Metastatic Lung Carcinoma in the Adrenal Gland (tissue), 1 donor: ENCODE data around the genes MDC1 and VARS2.

- PRO-cap, result no peak
Measured at GRCh38 chr6:30184786-30185041, 21.4 kb downstream of the TRIM15 start.

GRCh38 chr6:30211066-30211682 is 2.0 kb downstream of the TRIM26 start:
- PRO-cap, result no peak

DNA sequence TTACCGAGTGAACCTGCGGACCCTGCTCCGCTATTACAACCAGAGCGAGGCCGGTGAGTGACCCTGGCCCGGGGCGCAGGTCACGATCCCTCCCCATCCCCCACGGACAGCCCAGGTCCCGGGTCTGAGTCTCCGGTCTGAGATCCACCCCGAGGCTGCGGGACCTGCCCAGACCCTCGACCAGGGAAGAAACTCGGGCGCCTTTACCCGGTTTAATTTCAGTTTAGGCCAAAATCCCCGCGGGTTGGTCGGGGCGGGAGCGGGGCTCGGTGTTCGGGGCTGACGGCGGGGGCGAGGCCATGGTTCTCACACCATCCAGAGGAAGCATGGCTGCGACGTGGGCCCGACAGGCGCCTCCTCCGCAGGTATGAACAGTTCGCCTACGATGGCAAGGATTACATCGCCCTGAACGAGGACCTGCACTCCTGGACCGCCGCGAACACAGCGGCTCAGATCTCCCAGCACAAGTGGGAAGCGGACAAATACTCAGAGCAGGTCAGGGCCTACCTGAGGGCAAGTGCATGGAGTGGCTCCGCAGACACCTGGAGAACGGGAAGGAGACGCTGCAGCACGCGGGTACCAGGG is 46.9 kb upstream of the TRIM26 start:
- PRO-cap, result no peak

GRCh38 chr6:30305945-30306772 is 20.6 kb upstream of the TRIM39 start:
- PRO-cap, result no peak

- PRO-cap, result no peak
Measured at GRCh38 chr6:30344690-30344961, 330 bp upstream of the RPP21 start.

DNA sequence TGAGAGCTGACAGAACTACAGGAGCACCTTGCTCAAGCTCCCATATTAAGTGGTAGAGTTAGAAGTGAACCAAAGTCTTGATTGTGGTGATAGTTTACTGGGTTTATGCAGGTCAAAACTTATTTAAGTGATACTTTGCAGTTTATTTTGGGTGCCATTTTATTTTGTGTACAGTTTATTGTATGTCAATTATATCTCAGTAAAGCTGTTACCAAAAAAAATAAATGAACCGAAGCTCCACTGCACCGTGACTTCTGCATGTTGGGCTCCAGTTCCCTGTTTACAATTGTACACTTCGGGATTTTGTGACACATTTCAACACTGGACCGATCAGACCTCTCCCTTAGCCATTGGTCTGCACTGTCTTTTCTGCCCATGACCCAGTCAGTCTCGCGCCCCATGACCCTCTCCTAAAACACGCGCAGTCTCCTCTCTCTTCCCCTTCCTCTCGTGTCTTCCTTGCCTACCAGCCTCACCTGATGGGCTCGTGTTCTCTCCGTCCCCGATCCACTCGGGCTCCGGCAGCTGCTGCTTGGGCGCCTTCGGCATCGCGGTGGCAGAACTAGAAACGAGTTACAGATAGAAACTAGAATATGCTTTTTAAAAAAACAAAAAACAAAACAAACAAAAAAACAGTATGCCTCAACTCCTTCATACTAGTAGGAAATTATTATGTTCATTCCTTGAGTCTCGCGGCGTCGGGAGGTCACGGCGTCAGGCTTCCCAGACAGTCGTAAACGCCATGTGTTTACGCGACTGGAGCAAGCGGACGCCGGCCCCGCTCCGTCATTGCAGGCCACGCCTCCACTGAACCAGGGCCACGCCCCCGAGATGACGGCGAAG is 505 bp upstream of the ABCF1 start:
- PRO-cap, result bidirectional peak, plus-strand start outside the sequence, minus-strand start at position 739 of the sequence

DNA sequence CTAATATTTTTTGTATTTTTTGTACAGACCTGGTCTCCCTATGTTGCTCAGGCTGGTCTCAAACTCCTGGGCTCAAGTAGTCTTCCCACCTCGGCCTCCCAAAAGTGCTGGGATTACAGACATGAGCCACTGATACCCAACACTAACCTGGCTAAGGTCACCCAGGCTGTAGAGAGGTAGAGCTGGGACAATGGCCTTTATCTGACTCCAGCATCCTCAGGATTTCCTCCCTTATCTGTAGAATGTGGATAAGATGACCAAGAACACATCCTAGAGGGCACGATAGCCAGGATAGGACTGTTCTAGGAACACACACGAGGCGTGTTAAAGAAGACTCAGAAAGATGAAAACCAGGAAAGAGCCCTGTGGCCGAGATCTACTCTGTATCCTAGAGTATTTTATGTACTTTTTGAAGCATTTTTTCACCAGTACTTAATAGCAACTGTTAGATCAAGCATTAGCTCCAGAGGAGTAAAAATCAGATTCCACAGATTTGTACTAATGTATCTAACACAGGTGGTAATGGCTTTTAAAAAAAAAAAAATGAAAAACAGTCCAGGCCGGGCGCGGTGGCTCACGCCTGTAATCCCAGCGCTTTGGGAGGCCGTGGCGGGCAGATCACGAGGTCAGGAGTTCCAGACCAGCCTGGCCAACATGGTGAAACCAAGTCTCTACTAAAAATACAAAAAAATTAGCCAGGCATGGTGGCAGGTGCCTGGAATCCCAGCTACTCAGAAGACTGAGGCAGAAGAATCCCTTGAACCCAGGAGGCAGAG is 17.3 kb downstream of the PPP1R10 start:
- PRO-cap, result no peak

- PRO-cap, result no peak
Measured at GRCh38 chr6:30601460-30602610, 15.2 kb downstream of the PPP1R10 start.

DNA sequence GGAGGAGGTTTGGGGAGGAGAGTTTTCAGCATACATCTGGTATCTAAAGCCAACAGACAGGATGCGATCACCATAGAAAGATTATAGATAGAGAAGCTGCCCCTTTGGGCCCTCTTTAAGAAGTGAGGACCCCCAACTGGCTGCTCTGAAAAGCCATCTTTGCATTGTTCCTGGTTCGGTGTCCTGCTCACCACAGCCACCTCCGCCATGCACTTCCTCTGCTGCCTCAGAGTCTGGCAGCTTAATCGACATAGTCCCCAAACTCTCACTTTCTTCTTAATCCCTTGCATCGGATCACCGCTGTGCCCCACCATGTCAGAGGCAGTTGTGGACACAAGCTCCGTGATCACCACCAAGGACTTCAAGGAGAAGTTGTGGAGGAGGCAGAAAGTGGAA is 6.6 kb downstream of the ATAT1 start:
- PRO-cap, result no peak

- PRO-cap, result no peak
Measured at GRCh38 chr6:30688581-30689110, 2.1 kb downstream of the NRM start.

DNA sequence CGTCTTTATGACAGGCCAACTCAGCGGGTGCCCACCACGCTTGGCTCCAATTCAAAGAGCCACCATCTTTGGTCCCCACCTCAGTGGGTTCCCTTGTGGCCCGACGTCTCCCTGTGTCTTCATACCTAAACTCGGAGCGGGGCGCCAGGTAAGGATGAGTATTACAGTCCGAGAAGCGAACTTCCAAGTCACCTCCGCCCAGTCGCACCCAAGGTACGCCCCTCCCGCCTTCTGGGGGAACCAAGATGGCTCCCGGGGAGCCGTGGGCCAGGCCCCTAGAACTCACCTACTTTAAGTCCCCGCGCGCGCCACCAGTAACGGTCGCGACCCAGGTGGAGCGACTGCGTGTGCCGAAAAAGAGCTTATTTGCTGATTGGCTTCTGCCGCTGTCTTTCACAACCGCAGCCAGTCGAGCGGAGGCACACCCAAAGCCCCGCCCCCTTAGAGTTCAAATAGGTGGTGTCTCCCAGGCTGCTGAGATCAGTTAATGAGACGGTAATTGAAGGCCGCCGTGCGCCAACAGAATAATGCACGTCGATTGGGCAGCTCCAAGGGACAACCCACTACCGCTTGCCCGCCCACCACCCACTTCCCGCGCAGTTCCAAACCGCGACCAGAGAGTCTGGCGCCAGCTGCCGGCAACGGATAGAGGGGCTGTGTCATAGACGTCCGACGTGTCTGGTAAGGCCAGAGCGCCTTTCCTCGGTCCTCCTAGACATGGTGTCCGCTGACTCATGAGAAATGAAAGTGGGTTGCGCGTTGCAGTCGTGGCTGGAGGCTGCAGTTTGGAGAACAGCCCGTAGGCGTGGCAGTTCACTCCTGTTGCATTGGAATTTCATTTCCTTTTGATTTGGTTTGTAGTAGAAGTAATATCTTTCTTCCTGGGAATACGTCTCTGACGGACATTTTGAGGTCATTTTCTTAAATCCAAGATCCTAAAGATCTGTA is at the start of gene MDC1:
TSS of gene MDC1 (minus strand) at position 323 of the 948 bp plus-strand sequence.
- PRO-cap, result bidirectional peak, plus-strand start at position 668 of the sequence, minus-strand start at position 288 of the sequence; unidirectional peak, plus-strand start at position 872 of the sequence

GRCh38 chr6:30742754-30743458 is 419 bp upstream of the FLOT1 start:
- PRO-cap, result bidirectional peak, plus-strand start at chr6:30743023, minus-strand start at chr6:30742685; bidirectional peak, plus-strand start at chr6:30743384, minus-strand start at chr6:30743151

GRCh38 chr6:30747526-30747860 is 3.1 kb upstream of the IER3 start:
- PRO-cap, result no peak

DNA sequence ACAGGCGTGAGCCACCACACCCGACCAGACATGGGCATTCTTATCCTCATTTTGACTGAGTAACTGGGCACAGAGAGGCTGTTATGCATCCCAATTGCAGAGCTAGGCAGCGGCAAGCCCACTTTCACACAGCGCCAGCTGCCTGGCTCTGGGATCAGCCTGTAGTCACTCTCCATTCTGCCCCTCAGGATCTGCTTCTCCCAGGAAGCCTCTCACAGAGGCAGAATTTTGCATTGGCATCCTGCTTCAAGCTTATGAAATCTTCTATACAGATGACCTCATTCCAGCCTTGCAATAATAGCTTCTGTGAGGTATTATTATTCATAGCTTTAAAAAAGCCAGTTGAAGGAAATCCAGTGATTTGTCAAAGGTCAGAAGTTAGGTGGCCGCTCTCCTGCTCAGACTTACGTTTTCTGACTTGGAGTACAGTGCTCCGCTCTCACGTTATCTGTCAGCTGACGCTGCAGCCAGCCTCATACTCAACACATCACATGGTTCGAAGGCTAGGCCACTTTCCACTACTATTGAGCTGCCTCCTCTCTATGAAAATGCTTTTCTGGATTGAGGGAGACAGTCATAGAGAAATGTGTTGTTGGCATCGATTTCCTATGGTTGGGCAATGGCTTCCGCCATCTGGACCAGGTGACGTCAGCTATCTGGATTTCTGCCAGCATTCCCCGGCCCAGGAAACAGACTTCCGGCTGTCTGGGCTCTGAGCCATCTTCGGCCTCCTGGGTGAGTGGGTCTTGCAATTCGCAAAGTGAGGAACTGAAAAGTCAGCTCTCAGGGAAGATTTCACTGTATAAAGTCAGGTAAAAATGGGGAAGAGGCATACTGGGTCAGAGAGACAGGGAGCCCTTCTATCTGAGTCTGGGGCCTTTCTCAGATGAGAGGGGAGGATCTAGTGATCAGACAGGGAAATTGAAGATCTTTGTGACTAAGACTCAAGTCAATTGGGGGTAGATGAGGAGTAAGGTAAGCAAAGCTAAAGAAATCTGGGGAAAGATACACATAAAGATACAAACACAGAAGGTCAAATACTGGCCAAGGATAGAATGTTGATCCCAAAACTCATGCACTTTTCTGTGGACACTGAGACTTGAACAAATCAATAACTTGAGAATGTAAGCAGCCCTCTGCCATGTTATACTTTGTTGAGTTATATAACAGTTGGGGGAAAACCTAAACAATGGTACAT is 37.4 kb upstream of the IER3 start:
- PRO-cap, result bidirectional peak, plus-strand start at position 720 of the sequence, minus-strand start at position 415 of the sequence; unidirectional peak, plus-strand start at position 832 of the sequence

DNA sequence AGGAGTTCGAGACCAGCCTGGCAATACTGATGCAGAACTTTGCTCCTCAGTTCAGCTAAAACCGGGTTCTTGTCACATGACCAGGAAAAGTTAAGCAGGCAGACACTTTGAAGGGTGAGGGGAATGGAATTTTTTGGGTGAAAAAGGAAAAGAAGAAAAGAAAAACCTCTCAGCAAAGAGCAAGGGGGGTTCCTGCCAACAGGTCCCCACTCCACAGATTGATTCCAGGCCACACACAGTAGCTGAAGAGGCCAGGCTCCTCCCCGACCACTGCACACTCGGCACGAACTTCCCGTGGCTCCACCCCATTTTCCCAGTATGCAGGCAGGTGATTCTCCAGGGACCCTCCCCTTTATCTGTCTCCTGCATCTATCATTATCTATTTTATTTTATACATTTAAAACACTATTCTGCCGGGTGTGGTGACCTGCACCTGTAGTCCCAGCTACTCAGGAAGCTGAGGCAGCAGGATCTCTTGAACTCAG is 43.7 kb upstream of the DDR1 start:
- PRO-cap, result no peak

GRCh38 chr6:30847627-30848705 is 36.4 kb upstream of the DDR1 start:
- PRO-cap, result no peak

- PRO-cap, result no peak
Measured at GRCh38 chr6:30885444-30885982, 1.2 kb downstream of the DDR1 start.

GRCh38 chr6:30890212-30890773 is 6.0 kb downstream of the DDR1 start:
- PRO-cap, result no peak

DNA sequence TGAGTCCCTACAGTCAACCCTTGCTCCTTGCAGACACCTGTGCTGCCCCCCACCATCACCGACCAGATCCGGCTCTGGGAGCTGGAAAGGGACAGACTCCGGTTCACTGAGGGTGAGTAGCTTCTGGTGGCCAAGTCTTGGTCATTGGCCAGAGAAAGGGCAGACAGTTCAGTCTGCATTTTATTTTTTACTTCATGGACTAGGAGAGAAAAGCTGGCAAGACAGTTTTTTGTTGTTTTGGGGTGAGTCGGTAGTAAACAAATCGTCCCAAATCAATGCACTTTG is 820 bp upstream of the VARS2 start:
- PRO-cap, result no peak

- PRO-cap, result bidirectional peak, plus-strand start at chr6:30914325, minus-strand start at chr6:30914167
Measured at GRCh38 chr6:30913561-30914432, at the start of gene VARS2. Gene VARS2, plus strand, starts transcription at chr6:30914238.